Parietal lobe (tissue), 2 donors: ENCODE measurements around the genes ICOS, CPO and KLF7.

GRCh38 chr2:203631247-203631720, 75.2 kb upstream of the CD28 start:
- RAMPAGE, long total RNA: no peak

GRCh38 chr2:203636911-203637284, 69.5 kb upstream of the CD28 start:
- RAMPAGE, long total RNA: no peak

DNA sequence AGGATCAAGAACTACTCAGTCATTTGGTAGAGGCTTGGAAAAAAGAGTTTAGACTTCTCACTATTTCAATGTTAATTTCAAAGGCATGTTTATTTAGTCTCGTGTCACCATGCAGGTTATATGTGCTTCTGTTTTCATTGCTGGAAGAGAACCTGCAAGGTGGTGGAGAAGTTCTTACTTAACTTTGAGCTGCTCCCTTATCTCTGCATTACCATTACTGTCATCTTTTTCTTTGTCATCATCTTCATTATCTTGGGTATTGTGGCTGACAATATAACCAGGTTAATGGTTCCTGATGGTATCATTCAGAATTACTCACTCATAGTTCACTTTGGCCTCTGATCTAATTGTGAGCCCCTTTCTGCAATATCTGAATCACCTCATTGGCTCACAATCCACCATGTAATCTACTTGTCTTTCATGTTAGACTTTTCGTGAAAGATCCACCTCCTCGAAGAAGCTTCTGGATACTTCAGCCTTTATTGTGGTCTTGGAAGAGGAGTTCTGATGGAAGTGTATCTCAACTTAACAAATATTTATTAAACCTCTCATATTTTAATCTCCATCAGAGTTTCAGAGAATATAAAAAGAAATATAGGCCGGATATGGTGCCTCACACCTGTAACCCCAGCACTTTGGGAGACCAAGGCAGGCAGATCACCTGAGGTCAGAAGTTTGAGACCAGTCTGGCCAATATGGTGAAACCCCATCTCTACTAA, 5.0 kb downstream of the CD28 start:
- RAMPAGE, long total RNA: no peak

DNA sequence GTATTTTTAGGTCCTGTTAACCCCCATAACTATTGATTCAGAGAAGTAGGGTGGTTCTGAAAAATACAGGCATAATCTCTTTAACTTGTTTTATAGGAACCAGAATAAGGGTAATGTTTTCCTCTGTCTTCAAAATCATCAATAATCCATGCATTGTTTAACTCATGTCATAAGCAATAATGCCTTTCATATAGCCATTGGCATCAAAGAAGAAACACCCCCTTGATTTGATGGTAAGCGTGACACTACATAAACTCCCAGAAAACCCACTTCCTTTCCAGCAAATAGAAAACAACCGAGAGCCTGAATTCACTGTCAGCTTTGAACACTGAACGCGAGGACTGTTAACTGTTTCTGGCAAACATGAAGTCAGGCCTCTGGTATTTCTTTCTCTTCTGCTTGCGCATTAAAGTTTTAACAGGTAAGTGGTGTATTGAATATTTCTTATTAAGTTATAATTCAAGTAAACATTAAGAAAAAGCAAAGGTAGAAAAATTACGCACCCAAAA, at the start of gene ICOS:
ICOS (plus strand) TSS at position 312 of the 509 bp plus-strand sequence.
- RAMPAGE, long total RNA: no peak

DNA sequence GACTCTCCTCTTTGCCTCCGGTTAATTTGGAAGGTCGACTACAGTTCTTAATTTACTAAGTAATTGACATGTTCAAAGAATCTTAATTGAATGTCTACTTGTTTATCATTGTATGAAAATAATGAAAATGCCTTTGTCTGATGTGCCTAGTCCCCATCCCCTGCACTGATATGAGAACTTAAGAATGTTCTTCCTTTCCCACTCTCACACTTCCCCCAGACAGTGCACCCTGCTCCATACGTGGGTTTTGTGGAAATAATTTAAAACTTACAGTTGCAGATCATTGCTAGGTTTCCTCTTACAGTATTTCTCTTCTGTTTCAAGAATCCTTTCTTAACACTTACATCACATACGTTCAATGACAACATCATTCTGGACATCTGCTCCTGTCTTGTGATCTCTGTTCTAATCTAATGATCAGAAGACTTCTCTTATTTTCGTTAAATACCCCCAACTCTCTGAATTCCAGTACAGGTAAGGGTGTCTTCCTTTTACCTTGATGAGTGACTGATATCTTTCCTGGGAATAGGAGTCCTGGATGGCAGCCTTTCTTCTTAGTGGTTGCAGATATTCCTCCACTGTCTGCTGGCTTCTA, 3.6 kb downstream of the ICOS start:
- RAMPAGE, long total RNA: no peak

DNA sequence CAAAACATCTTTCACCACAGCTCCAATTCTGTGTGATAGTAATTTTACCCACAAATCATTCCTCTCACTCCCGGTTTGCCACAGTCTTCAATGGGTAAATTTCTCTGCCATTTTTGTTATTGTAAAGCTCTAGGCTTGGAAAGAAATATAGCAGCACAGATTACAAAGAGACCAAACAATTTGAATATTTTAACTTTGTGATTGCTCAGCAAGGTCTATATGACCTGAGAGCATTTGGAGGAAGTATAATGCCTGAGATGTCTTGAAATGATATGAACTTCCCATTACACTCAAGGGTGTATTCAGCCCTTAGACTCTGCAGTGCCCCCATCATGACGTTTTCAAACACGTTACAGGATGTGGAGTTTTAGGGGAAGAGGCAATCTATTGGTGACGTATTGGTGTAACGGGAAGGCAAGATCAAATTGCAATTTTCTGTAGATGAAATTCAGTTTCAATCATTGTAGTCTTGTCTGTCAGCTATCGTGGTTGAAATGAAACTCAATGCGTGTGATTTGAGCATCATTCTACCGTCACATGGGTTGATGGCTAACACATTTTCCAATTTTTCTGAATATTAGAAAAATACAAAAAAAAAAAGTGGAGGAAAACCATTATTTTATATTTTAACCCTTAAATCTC, 78.9 kb downstream of the ICOS start:
- RAMPAGE, long total RNA: no peak

GRCh38 chr2:204922020-204922605, 376.8 kb downstream of the PARD3B start:
- RAMPAGE, long total RNA: no peak

- RAMPAGE, long total RNA: no peak
Observed at GRCh38 chr2:204971084-204971864, 426.0 kb downstream of the PARD3B start.

DNA sequence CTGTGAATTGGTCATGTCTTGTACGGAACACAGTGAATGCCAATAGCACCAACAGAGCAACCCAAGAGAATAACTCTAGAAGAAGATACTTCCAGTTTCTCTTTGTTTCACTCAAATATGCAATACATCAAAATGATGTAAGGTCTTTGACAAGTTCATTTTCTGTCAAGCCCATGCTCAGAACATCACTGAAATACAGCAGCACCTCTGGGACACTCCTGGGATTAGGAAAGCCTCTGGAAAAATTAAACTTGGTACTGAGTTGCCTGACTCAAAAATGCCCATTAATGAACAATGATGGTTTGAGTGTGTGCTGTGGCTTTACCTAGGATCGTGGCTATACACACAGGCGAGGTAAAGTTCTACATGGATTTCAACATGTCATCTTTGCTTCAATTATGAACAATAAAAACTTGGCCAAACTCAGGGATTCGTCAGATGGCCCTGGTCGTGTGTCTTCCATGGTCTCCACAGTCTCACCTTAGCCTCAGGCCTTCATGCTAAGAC, 114.0 kb upstream of the NRP2 start:
- RAMPAGE, long total RNA: no peak

DNA sequence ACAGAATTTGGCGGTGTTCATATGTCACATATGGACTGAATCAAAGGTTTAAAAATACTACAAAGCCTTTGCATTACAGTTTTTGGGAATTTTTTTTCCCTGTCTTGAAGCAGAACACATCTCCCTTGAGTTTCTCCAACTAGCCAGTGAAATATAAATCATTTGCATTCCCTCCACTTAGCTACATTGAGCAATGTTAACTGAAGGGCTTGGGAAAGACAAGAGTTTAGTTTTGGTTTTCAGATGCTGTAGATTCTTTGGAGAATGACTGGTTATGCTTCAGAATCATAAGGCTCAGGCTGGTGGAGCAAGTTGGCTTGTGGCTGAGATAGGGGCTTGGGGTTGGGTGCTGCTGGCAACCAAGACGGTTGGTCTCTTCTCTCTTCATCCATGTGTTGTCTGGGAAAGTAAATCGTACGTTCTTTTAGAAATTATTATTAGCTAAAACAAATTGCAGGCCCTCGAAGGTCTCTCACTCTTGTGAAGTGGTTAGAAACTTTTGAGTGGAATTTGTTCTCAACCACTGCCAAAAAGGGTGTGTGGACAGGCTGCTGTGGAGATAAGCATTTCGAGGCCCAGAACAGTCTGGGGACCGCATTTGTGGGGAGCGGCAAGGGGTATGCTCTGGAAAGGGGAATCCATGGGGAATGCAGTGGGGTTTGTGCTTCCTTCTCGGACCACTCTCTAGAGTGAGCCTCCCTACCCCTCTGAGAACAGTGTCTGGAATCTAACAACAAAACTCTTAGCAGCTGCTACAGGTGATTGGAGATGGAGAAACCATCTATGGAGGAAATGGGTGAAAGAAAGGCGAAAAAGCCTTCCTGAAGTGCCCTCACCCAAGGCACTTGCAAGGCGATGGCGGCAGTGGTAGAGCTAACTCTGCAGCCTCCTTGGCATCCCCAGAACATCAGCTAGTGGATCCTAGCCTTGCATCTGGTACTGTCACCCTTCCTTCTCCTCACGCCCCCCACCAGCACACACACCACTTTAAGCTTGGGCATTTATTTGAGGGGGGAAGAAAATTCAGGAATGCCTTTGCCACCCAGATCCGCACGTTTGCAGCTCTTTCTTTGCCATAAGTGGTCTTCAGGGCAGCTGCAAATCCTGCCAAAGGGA, 1.7 kb downstream of the NRP2 start:
- RAMPAGE, long total RNA: no peak

DNA sequence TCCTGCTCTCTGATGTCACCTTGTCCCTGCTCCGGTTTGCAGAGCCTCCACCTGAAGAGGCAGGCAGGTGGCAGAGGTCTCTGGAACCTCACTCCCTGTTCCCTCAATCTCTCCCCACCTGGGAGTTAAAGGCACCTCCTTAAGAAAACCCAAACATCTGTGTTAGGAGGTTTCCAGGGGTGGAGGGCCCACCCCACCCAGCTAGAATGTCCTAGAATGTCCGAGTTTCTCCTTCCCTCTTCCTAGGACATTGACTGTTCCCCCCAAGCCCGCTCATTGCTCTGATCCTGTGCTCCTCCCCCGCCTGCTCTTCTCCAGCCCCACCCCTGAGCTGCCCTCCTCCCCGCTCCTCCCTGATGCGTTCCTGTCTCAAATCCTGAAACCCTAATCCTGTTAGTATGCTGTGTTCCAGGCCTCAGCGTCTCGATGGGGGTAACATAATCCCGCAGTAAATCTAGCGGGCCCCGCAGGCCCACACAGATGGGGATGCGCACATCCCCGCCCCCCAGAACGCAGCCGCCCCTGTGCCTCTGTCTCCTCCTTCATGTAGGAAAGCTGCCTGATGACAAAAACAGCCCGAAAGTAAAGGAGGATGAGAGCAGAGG, 51.3 kb downstream of the NRP2 start:
- RAMPAGE, long total RNA: no peak

GRCh38 chr2:205768135-205768676, 85.9 kb downstream of the NRP2 start:
- RAMPAGE, long total RNA: no peak

DNA sequence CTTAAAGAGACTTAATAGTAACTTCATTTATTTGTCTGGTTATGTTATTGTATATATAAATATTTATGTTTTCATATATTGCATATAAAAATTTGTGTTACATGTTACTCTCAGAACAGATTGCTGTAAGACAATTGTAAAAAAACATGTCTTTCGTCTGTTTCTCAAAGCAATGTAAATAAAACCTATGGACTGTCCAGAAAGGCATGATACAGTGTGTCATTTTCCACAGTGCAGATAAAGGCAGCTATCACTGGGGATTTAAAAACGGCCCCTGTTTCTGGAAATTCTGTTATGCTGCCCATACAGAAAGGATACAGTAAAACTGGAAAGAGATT, 649 bp upstream of the INO80D start:
- RAMPAGE, long total RNA: no peak

- RAMPAGE, long total RNA: no peak
Observed at GRCh38 chr2:206411017-206411316, 32.4 kb upstream of the ADAM23 start.

DNA sequence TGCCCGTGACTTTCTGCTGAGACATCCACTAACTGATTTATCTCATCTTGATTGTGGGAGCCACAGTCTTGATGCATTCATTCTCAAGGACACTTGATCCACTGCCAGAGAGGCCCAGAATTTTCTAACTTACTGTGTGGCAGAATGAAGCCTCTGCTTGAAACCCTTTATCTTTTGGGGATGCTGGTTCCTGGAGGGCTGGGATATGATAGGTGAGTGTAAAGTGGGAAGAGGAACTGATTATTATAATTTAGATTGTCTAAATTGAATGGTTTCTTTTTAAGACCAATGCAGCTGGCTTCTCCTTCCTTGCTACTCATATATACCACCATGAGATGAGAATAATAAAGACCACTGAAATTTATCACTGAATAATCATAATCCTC, at the start of gene CPO:
CPO (plus strand) TSS at position 63 of the 386 bp plus-strand sequence.
- RAMPAGE, long total RNA: no peak

- RAMPAGE, long total RNA: no peak
Observed at GRCh38 chr2:207041277-207041851, 102.0 kb downstream of the CPO start.

GRCh38 chr2:207123130-207124478, 42.1 kb downstream of the KLF7 start:
- RAMPAGE, long total RNA: no peak

- RAMPAGE, long total RNA: no peak
Observed at GRCh38 chr2:207149379-207149805, 16.4 kb downstream of the KLF7 start.

GRCh38 chr2:207157884-207158255, 7.9 kb downstream of the KLF7 start:
- RAMPAGE, long total RNA: no peak

DNA sequence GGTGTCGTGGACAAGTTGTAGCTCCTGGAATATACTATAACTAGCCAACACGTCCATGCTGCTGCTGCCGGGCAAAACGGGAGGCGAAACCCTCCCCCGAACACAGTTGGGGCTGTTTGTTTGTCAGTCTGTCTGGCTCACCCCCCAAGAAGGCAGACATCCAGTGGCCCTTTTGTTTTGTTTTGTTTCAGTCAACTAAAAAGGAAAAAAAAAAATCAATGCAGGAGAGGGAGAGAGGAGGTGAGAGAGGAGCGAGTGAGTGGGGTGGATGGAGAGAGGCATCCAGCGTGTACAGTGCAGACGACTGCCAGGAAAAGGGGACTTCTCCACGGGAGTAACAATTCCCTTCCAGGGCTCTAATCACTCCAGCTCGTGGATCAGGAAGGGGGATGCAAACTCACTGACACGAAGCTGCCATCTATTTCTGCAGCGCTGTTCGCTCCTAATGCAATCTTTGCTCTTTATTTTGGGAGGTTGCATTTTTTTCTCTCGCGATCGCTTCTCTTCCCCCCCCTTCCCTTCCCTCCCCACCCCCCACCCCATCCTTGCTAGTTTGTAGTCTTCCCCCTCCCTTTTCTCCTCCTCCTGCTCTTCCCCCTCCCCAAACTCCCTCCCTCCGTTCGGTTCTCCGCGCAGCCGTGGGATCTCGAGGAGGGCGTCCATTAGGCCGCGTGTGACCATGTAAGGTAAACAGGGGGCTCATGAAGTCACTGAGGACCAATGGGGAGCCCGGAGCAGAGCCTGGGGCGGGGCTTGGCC, at the start of gene KLF7:
KLF7 (minus strand) TSS at position 437 of the 759 bp plus-strand sequence.
- RAMPAGE, long total RNA: no peak